ENCODE measurements around the genes KDM8 and NSMCE1.

- RRBS: 33% methylated on average over 4 of the region's 11 CpGs
Observed at GRCh38 chr16:23837626-23838167, 1.9 kb downstream of the PRKCB start.

- RRBS: no CpG with 5 or more reads among the region's 5 CpGs
Observed at GRCh38 chr16:23949759-23950446, 114.1 kb downstream of the PRKCB start.

DNA sequence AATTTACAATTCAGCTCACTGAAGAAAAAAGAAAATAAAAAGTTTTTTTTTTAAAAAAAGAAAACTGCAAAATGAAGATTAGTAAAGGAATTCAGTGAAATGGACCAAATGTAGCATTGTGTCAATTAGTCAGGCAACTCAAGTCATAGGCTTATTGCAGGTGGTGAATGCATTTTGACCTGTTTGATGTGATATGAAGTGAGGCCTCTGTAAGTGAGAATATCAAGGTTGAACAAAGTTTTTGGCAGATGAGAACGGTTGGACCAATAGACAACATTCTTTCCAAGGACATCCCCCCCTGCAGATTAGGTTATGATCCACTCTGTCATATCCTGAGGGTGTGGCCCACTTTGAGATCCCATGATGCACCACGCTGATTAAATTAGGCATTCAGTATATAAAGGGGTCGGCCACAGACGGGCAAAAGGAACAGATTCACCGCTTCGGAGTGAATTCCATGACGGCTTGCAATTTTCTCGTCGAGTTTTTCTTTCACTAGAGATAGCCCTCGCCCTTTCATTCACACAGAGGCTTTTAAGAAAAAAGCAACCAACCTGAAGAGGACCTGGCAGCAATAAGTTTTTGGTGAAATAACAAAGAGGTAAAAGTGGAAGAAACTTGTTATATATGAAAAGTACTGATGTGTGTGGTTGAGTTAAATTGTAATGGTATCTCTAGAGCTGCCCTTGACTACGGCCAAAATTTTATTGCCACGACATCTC lies 1.9 kb upstream of the RBBP6 start:
- RRBS: no CpG with 5 or more reads among the region's 12 CpGs

DNA sequence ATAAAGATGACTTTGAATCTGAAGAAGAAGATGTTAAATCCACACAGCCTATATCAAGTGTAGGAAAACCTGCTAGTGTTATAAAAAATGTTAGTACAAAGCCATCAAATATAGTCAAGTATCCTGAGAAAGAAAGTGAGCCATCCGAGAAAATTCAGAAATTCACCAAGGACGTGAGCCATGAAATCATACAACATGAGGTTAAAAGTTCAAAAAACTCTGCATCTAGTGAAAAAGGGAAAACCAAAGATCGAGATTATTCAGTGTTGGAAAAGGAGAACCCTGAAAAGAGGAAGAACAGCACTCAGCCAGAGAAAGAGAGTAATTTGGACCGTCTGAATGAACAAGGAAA lies 31.6 kb downstream of the RBBP6 start:
- RRBS: no CpG with 5 or more reads among the region's 4 CpGs

GRCh38 chr16:24731048-24731633 lies 1.7 kb downstream of the TNRC6A start:
- RRBS: no CpG with 5 or more reads among the region's 7 CpGs

DNA sequence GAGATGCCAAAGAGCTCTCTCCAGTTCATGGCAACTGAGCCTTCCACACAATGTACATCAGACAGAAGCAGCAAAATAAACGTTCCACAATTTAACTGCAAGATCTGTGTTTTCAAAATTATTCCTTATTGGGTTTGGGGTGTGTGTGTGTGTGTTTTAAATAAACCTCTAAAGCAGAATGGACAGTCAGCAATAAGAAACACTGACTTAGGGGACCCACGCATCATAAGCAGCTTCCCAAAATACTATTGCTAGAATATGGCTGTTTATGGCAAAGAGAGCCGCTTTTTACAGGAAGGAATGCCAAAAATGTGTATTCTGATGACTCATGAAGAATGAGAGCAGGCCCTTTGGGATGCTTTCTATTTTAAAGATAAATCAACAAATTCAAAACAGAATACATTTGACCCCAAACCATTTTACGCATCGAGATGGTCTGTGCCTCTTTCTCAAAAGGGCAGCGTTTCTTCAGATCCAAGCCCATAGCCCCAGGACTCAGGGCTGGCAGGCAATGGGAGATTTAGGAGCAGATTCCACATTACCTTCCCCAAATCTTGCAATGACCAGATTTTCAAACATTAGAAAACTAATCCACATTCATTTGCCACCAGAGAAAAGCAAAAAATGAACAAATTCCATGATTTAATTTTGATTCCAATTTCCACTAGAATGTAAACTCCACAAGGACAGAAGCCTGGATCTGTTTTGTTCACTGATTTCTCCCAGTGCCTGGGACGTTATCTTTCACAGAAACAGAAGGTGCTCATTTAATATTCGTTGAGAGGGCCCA lies 37.4 kb downstream of the ARHGAP17 start:
- RRBS: no CpG with 5 or more reads among the region's 8 CpGs

DNA sequence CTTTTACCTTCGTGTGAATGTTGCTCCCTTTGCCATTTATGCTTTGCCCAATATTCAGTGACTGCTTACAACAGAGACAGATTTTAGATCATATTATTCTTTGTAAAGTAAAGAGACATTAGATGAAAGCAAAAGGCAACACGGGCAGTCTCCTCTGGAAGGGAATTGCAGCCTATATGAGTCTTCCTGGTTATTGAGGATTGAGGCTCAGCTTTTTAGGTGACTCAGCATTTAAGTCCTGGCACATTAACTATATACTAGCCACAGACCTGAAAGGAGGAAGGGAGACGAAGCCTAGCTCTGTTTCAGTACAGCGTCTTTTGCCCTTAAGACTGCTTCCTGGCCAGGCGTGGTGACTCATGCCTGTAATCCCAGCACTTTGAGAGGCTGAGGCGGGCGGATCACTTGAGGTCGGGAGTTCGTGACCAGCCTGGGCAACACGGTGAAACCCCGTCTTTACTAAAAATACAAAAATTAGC lies 33.3 kb upstream of the ARHGAP17 start:
- RRBS: no CpG with 5 or more reads among the region's 11 CpGs

GRCh38 chr16:25060828-25061279 lies 45.7 kb upstream of the ARHGAP17 start:
- RRBS: no CpG with 5 or more reads among the region's 3 CpGs

GRCh38 chr16:27203076-27204202 lies at the start of gene KDM8:
KDM8 (plus strand) TSS chr16:27203526.
- RRBS: 4% methylated on average over 17 of the region's 77 CpGs

DNA sequence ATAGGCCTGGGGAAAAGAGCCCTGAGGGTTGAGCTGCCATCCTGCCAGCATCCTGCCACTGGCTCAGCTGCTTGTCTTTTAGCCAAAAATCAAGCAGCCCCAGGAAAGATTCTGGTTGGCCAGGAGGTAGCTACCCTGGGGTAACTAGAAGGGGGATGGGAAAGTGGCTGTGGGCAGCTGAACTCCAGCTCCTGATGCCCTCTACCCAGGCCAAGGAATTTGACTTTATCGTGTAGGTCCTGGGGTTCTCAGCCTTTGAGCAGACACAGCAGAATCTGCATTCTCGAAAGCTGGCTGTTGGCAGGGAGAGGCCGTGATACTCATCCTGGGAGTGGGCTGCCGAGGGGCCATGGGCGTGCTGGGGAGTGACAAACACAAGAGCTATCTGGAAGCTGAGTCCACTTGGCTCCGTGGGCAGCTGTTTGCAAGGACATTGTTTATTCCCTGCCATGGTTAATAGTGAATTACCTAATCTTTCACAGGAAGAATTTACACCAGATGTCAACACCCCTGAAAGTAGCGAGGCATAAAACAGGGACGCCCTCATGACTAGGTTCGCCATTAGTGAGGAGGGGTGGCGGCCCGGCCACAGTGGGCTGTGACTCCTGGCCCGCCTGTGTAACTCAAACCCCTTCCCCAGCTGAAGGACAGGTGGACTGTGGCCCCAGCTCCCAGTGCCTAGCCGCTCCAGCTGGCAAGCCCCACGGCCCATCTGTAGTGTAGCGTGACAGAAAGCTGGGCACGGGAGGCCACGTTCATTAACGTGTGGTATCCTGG lies 18.8 kb downstream of the KDM8 start:
- RRBS: no CpG with 5 or more reads among the region's 18 CpGs

DNA sequence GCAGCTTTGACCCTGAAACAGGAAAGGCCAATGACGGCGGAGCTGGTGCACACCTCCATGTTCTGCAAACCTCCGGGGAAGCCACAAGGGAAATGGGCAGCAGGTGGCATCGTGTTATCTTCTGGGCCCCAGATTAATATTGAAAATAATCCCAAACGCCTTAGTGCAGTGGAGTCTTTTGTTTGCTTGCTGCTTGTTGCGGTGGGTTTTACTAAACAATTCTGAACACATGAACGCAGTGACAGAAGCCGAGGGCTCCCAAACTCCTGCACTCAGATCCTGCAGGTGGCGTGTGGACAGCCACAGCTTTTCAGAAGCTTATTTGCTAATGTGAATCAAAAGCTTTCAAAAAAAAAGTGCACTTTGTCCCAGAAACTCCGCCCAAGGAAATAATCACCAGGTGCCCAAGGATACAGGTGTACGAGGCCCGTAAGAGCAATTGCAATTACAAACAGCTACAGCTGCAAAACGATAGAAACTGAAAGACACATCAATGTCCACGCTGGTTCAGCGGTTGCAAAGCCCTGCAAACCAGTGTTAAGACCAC lies 22.6 kb downstream of the KDM8 start:
- RRBS: no CpG with 5 or more reads among the region's 15 CpGs

GRCh38 chr16:27258066-27258796 lies 10.3 kb downstream of the NSMCE1 start:
- RRBS: no CpG with 5 or more reads among the region's 5 CpGs

DNA sequence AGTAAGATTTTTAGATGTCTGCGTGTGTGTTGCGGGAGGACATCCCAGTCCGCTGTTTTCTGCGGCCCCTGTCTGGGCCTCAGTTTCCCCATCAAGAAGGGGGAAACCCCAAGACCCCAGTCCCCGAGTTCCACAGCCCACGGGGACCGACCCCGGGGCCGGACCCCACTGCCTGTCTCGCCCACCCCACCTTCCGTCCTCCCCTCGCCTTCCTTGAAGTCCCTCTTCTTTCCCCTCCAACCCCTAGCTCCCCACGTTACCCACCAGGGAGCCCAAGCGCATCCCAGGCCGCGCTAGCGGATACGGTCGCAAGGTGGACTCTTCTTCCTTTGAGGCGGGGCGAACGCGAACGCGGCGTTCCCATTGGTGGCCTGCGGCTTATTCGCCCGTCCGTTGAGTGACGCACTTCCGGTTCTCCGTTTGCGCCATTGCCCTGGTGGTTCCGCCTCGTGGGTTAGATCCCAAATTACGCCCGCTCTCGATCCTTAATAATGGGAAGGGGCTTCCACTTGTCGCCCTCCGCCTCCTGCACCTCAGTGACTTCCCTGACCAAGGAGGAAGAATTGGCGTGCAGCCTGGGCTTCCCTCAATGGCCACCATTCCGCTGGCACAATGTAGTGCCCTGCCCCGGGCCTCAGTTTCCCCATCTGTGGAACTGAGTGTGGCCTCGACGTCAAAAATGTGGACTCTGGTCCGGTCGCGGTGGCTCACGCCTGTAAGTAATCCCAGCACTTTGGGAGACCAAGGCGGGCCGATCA lies at the start of gene NSMCE1:
Gene NSMCE1 (minus strand): TSS at position 331 of the 758 bp plus-strand sequence.
- RRBS: 7% methylated on average over 4 of the region's 52 CpGs

GRCh38 chr16:27314930-27315948 lies 1.5 kb downstream of the IL4R start:
- RRBS: 15% methylated on average over 2 of the region's 10 CpGs

DNA sequence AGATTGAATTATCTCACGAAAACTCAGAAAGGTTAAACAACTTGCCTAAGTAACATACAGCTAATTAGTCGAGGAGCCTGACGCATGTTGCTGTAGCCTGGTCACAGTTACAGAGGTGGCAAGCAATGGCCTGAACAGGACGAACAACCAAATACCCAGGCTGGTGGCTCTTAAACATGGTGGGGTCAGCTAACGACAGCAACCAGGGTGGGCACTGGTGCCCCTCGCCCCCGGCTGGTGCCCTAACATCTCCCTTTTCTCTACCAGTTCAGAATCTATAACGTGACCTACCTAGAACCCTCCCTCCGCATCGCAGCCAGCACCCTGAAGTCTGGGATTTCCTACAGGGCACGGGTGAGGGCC lies 38.5 kb downstream of the IL4R start:
- RRBS: no CpG with 5 or more reads among the region's 11 CpGs

DNA sequence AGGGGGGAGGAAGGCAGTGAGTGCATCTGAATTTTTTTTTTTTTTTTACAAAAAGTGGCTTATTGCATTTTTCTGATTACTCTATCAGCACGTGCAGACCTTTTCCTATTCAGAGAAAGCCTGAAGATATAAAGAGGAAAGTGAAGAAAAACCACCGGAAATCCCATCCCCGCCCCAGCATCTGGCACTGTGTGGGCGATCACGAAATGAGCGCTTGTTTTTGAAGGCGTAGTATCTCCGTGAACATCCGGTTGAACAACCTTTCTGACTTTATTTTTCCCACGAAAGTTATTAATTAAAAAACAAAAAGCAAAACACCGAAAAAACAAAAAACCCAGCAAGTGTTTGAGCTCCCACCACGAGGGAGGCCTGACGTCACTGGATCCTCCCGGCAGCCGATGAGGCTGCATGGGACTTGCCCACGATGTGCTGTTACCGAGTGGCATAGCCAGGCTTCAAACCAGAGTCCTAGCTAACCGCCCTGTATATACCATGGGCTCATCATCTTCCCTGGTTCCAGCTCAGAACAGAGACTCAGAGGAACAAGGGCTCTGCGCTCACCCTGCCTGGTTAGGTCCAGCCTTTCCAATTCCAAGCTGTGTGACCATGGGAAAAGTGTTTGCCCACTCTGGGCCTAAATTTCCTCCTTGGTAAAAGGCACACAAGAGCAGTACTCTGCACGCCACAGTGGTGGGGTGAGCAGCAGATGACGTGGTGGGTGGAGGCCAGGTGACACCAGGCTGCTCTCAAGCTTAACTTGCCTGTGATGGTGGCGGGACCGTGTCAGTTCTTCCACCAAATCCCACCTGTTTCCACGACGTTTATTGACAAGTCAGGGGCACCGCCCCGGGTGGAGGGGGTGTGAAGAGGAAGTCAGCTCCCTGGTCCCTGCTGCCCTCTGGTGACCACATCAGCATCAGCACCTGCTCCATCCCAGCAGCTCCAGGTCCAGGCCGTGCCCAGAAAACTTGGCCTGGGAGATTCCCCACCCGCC lies 34.3 kb upstream of the IL21R start:
- RRBS: 88% methylated on average over 5 of the region's 29 CpGs

DNA sequence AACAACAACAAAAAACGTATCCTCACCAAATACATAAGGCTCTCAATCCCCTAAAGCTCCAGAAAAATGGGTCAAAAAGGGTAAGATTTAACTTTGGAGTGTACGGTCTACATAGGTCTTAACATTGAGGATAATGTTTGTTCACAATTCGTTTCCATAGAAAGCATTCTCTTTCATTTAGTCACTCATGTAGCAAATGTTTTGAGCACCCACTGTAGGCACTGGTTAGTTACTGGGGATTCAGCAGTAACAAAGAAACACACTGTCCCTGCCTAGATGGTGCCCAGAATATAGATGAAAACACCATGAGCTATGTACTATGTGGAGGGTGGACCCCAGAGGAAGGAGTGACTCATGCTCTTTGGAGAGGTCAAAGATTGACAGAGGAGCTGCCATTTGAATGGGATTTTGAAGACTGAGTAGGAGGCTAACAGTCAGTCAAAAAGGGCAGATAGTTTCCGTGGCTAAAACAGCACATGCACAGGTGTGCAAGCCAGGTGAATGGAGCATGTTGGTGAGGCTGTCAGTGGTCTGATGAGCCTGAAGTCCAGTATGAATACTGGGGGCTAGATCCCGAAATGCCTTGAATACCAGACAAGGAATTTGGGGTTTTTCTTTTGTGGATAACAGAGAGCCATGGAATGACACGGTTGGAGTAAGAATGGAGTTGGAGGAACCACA lies 6.0 kb downstream of the IL21R start:
- RRBS: no CpG with 5 or more reads among the region's 6 CpGs

GRCh38 chr16:27455557-27456186 lies 53.7 kb downstream of the IL21R start:
- RRBS: 54% methylated on average over 2 of the region's 14 CpGs

DNA sequence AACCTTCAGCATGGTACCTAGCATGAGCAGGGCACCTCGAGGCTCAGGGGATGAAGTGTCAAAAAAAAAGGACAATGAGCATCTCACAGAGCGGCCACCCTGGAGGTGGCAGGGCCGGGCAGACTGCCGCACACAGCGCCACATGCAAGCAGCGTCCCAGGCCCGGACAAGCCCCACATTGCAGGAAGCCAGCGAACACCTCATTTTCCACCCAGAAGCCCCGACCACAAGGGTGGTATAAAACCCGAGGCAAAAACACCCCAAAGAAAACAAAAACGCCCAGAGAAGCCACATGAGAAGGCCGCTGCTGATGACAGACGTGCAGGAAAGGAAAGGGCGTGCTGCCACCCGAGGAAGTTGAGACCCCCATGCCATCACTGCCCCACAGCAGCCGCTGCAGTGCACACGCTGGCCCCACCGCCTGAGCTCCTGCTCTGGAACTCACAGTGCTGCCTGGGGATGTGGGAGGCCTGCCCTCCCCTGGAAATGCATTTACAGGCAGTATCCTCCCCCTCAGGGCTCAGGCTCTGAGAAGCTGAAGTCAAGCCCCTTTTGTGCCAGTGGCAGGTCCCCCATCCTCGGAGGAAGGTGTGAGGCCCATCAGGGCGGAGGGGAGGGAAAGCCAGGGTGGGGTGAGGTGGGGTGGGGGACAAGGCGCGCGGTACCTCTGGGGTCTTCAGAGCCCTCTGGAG lies 61.8 kb downstream of the IL21R start:
- RRBS: 98% methylated on average over 5 of the region's 23 CpGs

DNA sequence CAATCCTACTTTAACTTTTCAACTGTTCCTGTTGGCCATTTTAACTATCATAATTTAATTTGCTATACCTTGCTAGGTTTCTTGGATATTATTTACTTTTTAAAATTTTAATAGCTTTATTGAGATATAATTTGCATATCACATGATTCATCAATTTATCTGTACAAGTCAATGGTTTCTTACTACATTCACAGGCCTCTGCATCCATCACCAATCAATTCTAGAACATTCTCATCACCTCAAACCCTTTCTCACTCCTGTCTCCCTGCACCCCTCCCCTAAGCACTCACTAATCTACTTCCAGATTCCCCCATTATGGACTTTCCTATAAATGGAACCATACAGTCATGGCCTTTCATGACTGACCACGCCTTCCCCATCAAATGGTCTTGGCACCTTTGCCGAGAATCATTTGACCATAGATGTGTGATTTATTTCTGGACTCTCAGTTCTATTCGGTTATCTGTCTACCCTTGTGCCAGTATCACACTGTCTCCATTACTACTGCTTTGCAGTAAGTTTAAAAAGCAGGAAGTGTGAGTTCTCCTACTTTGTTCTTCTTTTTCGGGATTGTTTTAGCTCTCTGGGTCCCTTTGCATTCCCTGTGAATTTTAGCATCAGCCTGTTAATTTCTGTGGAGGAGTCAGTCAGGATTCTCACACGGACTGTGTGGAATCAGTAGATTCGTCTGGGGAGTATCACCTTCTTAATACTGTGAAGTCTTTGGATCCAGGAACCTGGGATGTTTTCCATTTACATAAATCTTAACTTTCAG lies 27.5 kb downstream of the GTF3C1 start:
- RRBS: no CpG with 5 or more reads among the region's 6 CpGs